Bronchus (tissue), 1 donor: ENCODE measurements around a stretch of chr3.

GRCh38 chr3:15637242-15638069, 35.9 kb downstream of the BTD start:
- PRO-cap: no peak

- PRO-cap: no peak
These were observed 49.7 kb downstream of the BTD start for GRCh38 chr3:15651178-15651639.

DNA sequence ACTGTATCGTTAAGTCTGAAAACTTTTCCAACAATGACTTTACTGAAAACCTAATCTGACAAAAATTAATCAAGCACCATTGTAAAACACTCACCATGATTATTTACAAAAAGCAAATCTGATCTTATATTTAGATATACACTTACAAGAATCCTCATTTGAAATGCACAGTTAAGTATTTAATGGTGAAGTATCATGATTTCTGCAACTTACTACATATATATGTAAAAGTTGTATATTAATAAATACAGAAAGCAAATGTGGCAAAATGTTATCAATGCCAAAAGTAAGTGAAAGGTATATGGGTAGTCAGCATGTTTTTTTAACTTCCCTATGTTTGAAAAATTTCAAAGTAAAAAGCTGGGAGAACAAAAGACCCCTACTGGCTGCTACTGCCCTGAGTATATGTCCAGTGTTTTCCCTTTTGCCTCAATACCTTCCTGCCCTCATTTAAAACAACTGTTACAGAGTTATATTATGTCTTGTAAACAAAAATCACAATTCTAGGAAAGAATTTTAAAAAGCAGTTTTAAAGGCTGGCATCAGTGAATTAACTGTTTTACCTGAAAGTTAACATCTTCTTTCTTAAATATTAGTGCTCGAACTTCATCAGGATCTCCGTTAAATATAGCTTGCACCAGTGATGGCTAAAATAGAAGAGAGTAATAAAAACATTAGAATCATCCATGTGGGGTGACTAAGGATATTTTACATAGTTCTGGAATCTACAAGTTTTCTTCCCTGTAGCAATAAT, 2.9 kb downstream of the ANKRD28 start:
- PRO-cap: no peak

- PRO-cap: no peak
These were observed 1.4 kb downstream of the ANKRD28 start for GRCh38 chr3:15796281-15796777.

- PRO-cap: no peak
These were observed 114.7 kb upstream of the GALNT15 start for GRCh38 chr3:16059737-16060210.

- PRO-cap: no peak
These were observed 109.8 kb upstream of the GALNT15 start for GRCh38 chr3:16064473-16065387.

- PRO-cap: no peak
These were observed 37.8 kb upstream of the GALNT15 start for GRCh38 chr3:16136716-16136959.

GRCh38 chr3:16278816-16279855, 14.1 kb downstream of the OXNAD1 start:
- PRO-cap: no peak

DNA sequence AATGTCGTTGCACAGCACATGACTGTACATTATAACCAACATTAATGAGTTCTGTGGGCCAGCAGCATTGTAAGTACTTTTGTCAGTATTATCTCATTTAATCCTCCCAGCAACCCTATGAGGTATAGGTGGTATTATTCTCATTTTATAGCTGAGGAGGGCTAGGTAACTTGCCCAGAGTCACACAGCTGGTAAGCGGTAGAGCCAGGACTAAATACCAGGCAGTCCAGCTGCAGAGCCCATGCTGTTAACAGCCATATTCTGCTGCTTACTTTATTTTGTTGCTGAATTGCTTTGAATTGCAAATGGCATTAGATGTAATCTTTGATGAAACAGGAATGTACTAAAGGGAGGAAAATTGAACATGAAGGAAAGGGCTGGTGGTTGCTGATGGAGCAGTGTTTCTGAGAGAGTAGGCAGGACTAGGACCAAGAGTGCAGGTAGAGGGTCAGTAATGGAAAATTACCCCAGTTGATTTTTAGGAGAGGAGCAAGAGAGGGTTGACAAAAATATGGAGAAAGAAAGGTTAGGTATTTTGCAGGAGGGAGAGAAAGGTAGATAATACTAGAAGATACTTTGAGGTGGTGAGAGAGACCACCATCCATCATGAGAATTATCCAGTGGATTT, 19.7 kb downstream of the OXNAD1 start:
- PRO-cap: no peak

GRCh38 chr3:16300861-16301432, 35.9 kb downstream of the OXNAD1 start:
- PRO-cap: bidirectional peak, plus-strand start at chr3:16301276, minus-strand start at chr3:16301147

GRCh38 chr3:16335992-16336433, 71.0 kb downstream of the OXNAD1 start:
- PRO-cap: no peak

GRCh38 chr3:16377097-16377709, 112.2 kb downstream of the OXNAD1 start:
- PRO-cap: no peak

DNA sequence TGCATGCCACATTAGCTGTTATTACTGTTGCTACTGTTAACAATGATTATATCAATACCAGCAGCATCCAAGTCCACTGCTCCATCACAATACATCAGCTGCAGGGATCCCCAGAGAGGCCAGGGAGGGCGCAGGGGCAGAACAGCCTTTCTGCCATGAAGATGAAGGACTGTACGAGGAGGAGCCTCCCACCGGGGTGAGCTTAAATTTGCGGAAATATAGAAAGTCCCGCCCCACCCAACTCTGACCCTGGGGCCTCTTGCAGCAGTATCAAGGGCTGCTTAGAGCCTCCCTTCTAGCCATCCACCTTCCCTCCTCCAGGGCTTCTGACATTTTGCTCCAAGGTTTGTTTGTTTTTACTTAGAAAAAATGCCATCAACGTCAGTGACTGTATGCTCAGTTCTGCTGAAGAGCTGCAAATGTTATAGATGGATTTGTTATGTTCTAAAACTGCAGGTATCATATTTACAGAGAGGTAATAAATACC, 30.8 kb downstream of the RFTN1 start:
- PRO-cap: no peak

DNA sequence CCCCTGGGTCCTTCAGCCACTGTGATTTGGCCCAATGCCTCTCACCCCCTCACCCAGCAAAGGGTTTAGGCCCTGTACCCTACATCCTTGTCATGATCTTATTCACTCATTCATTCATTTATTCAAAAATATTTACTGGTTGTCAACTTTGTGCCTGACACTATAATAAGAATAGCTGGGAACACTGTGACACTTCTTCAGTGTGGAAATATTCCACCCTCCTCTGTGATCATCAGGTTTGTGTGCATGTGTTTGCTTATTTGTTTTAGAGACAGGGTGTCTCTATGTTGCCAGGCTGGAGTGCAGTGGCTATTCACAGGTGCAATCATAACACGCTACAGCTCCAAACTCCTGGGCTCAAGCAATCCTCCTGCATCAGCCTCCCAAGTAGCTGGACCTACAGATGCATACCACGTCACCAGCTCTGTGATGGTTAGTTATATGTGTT, 50.0 kb upstream of the PLCL2 start:
- PRO-cap: no peak

GRCh38 chr3:16890556-16890884, 5.8 kb downstream of the PLCL2 start:
- PRO-cap: no peak

DNA sequence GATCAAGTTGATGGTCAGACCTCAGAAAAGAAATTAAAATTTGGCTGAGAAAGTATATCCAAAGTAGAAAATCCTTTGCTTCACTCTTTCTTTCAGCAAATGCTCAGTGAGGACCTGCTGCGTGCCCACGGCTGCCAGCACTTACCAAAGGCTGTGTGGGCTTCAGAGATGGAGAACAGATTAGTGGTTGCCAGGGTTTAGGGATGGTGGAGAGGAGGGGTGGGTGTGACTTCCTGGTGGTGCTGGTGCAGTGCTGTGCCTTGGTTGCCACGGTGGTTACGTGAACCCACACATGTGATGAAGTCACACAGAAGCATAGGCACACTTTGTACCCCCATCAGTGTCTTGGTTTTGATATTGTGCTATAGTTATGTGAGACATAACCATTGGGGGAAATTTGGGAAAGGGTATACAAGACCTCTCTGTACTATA, 204.2 kb downstream of the PLCL2 start:
- PRO-cap: no peak

GRCh38 chr3:17218875-17219448, 334.2 kb downstream of the PLCL2 start:
- PRO-cap: no peak

DNA sequence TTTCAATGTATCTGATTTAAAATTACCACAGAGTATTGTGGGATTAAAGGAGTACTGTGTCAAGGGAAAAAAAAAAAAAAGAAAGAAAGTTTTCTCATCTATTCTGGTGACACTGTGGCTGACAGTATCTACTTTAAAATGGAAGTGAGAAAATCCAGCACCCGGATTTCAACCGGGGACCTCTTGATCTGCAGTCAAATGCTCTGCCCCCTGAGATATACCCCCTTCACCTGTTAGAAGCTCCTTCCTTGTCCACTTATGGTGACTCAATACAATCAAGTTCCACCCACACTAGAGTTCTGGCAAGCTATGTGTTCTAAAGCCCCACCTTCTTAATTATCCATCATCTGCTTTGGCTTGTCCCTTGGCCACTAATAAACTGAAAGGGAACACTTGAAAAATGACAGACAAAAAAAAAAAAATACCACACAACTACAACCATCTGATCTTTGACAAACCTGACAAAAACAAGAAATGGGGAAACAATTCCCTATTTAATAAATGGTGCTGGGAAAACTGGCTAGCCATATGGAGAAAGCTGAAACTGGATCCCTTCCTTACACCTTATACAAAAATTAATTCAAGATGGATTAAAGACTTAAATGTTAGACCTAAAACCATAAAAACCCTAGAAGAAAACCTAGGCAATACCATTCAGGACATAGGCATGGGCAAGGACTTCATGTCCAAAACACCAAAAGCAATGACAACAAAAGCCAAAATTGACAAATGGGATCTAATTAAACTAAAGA, 42.5 kb downstream of the TBC1D5 start:
- PRO-cap: no peak

- PRO-cap: no peak
These were observed 1.7 kb downstream of the TBC1D5 start for GRCh38 chr3:17740607-17741277.

- PRO-cap: no peak
These were observed 17.8 kb upstream of the SATB1 start for GRCh38 chr3:18442915-18443281.